SK-N-DZ (cell line): ENCODE data around the gene PDGFA.

DNA sequence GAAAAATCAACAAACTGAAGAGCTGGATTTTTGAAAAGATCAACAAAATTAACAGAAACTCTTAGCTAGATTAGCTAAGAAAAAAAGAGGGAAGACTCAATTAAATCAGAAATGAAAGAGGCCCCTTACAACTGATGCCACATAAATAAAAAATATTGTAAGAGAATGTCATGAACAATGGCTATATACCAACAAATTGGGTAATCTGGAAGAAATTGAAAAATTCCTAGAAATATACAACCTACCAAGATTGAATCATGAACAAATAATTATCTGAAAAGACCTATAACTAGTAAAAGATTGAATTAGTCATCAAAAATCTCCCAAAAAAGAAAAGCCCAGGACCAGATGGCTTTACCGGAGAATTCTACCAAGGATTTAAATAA, 92.0 kb upstream of the FAM20C start:
RAMPAGE:
- cytosol, long total RNA = no peak
- nucleus, long total RNA = no peak

DNA sequence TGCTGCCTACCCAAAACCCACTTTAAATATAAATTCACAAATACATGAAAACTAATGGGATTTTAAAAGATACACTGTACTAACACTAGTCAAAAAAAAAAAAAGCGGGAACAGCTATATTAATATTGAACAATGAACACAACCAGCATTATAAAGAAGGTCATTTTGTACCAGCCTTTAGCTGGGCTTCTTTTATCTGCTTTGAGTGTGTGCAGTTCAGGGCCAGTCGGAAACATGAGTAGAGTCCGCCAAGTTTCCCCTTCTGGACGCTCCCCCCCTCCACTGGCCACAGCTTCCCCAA, 77.3 kb upstream of the FAM20C start:
RAMPAGE:
- cytosol, long total RNA = no peak
- nucleus, long total RNA = no peak

DNA sequence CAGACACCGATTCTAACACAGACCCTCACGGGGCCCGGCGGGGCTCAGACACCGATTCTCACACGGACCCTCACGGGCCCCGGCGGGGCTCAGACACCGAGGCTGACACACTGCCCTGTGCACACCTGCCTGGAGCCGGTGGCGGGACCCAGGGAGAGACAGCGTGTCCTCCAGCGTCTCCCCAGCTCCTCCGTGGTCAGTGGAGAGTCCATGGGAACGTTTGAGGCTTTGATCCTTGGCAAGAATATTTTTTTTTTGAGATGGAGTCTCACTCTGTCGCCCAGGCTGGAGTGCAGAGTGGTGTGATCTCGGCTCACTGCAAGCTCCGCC, 32.5 kb upstream of the FAM20C start:
RAMPAGE:
- cytosol, long total RNA = no peak
- nucleus, long total RNA = no peak

RAMPAGE:
- cytosol, long total RNA = no peak
- nucleus, long total RNA = no peak
Observed at GRCh38 chr7:219652-220398, 27.5 kb downstream of the FAM20C start.

RAMPAGE:
- cytosol, long total RNA = no peak
- nucleus, long total RNA = no peak
Observed at GRCh38 chr7:294342-295077, 4.5 kb downstream of the FOXL3 start.

DNA sequence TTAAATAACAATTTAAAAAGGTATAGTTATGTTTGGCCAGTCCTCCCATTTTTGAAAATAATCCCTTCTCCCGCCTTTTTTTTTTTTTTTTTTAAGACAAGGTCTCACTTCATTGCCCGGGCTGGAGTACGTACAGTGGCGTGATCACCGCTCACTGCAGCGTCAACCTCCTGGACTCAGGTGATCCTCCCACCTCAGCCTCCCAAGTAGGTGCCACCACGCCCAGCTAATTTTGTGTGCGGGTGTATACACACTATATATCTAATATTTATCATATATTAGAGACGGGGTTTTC, 16.3 kb downstream of the FOXL3 start:
RAMPAGE:
- cytosol, long total RNA = no peak
- nucleus, long total RNA = no peak

DNA sequence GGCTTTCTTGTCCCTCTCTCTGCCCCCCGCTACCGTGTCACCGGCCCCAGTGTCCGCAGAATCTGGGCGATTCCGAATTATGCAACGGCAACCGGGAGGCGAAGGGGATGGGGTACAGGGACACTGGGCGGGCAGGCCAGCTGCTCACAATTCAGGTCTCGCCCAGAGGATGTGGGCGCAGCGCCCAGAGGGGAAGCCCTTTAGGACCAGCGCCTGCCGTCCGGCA, 63.6 kb downstream of the FOXL3 start:
RAMPAGE:
- cytosol, long total RNA = no peak
- nucleus, long total RNA = no peak

DNA sequence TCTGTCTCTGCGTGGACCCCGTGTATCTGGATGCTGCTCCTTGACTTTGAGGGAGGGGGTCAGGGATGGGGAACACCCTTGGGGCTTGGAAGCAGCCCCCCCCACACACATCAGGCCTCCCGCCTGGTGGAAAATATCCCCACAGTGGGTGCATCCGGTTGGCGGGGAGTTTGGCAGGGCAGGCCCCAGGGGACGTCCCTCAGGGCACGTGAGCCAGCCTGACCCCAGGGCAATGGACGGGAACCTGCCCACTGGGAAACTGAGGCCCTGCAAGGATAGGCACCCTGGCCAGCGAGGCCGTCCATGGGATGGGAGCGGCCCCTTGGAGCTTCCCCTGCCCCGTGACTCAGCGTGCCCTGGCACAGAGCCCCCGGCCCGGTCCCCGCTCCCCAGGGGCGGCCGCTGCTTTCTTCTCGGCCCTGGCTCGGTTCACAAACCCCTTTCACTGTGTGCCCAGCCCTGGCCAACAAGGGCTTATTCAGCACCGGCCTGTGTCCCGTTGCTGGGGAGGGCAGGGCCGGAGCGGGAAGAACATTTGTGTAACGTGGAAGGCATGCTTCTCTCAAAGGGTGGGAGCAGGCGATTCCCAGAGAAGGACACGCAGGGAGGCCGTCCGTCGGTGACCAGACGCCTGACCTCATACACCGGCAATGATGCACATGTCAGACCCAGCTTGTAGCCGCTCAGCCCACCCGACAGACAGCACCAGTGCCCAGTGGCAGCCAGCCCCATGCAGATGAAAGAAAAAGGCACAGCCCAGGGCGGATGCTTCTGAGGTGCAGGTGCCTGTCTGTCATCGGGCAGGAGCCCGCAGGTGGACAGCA, 94.6 kb downstream of the PDGFA start:
RAMPAGE:
- cytosol, long total RNA = no peak
- nucleus, long total RNA = no peak

DNA sequence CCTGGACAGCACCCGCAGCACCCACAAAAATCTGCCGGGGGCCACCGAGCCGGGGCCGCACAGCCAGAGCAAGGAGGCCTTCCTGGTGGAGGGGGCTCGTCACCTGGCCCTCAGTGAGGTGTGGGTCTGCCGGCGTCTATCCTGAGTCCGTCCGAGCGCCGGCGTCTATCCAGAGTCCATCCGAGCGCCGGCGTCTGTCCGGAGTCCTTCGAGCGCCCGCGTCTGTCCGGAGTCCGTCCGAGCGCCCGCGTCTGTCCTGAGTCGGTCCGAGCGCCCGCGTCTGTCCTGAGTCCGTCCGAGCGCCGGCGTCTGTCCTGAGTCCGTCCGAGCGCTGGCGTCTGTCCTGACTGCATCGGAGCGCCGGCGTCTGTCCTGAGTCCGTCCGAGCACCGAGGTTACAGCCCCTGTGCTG, 65.0 kb downstream of the PDGFA start:
RAMPAGE:
- cytosol, long total RNA = no peak
- nucleus, long total RNA = no peak

GRCh38 chr7:512755-513505, 6.7 kb downstream of the PDGFA start:
RAMPAGE:
- cytosol, long total RNA = no peak
- nucleus, long total RNA = no peak

GRCh38 chr7:519748-520562, at the start of gene PDGFA:
Gene PDGFA, minus strand, starts transcription at chr7:519846.
RAMPAGE:
- cytosol, long total RNA = no peak
- nucleus, long total RNA = no peak

DNA sequence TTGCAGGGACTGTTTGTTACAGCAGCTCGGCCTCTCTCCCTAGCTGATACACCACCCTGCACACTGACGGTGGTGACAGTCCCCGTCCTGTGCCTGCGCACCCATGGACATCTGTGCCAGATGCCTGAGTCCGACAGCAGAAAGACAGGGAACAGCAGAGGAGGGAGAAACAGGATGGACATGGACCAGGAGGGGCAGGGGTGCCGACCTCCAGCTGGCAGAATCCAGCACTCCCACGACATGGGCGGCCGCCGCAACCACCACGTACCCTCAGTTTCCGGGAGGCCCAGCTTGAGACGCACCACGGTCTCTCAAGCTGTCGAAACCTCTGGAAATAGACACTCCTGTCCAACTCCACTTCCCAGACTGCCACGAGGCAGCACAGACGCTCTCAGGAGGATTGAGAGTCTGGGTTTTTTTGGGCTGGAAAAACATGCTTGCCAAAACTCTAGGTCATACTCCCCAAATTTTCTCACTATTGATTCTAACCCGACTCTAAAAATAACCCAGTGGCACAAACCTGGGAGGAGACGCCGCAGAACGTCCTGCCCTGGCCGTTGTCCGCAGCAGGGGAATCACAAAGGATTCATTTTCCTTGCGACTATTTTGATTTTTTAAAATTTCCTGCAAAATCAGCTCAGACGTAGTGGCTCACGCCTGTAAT, 37.9 kb upstream of the PDGFA start:
RAMPAGE:
- cytosol, long total RNA = no peak
- nucleus, long total RNA = no peak

RAMPAGE:
- cytosol, long total RNA = no peak
- nucleus, long total RNA = no peak
Observed at GRCh38 chr7:696814-697530, 29.5 kb upstream of the DNAAF5 start.

DNA sequence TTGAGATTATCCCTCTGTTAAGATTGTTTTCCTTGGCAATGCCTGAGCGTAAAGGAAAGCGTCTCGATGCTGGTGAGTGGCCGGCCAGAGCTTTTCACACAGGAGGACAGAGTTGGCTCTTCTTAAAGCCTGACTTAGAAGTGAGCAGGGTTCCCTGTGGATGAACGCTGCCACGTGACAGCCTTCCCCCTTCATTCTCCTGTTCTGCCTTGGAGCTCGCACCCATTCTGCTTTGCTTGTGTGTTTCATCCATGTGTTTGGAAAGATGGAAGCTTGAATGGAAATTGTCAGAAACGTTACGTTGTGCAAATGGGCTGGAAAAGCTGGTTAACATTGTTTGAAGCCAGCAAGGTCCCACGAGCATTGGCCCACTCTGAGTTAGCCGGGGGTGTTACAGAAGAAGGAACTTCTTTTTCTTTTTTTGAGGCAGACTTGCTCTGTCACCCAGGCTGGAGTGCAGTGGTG, 22.2 kb upstream of the PRKAR1B start:
RAMPAGE:
- cytosol, long total RNA = no peak
- nucleus, long total RNA = no peak

DNA sequence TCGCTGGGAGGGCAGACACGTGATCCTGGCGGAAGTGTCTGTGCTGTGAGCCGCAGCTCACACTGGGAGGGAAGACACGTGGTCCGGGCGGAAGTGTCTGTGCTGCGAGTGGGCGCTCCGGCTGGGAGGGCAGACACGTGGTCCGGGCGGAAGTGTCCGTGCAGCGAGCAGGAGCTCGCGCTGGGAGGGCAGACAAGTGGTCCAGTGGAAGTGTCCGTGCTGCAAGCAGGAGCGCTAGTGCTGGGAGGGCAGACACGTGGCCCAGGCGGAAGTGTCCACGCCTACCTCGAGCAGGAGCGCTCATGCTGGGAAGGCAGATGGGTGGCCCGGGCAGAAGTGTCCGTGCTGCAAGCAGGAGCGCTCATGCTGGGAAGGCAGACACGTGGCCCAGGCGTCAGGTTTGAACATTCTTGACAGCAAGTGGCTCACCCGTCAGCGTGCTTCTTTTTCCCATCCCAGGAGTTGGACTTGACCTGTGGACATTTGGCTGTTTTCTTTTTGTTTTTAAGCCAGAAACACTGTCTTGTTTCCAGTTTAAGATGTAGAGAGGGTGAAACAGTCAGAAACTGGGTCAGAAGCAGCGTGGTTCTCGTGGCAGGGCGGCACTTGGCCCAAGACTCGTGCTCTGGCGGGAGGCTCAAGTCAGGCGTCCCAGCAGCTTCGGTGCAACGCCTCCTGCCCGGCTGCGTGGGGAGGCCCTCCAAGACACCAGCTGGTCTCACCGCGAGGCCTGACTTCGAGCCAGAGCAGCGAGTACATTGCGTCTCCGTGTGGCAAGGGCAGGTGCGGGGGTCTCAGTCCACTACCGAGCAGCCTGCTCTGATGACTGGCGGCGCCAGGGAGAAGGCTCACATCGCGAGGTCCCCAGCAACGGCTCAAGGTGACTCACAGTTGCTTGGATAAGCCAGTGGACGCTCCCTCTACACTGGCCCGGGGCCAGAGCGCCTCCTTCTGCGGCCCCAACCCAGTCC, 41.5 kb upstream of the PRKAR1B start:
RAMPAGE:
- cytosol, long total RNA = no peak
- nucleus, long total RNA = start-site peak on the plus strand centred at position 314 of the sequence, 63 bp wide, 19 and 19 reads in 2 replicates

GRCh38 chr7:877619-878359, 1.4 kb downstream of the GET4 start:
RAMPAGE:
- cytosol, long total RNA = no peak
- nucleus, long total RNA = no peak

GRCh38 chr7:893716-894257, 17.4 kb downstream of the GET4 start:
RAMPAGE:
- cytosol, long total RNA = no peak
- nucleus, long total RNA = no peak

DNA sequence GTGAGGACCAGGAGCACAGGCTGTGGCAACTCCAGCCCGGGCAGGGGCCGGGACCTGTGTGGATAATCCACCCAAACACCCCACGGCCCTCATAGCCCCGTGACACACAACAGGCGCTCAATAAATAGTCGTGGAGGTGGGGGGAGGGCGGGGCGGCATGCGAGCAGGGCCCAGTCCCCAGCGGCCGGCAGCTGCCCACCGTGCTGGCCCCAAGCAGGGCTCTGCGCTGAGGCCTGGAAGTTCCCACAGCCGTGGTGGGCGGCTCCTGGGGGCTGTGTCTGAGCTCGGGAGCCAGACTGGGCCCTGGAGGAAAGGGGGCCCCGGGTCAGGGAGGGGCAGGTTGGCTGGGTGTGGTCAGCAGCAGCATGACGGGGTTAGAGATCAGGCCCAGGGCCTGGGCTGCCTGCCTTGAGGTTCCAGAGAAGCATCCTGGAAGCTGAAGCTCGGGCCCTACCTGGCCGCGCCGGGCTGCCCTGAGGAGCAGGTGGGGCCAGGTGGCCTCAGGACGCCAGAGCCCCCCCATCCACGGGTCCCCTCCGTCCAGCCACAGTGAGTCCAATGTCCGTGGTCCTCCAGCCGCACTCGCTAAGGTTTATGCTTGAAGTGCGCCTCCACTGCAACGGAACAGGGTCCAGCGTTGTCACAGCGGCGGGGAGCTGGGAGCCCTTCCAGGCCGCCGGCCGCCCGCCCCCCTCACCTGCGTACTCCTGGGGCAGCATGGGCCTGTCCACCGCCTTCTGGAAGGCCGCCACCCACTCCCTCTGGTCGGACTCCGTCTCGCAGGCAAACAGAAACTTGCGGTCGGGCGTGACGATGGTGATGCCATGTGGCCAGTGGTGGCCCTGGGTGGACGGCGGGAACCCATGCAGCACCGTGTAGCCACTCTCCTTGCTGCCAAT, 22.2 kb downstream of the GET4 start:
RAMPAGE:
- cytosol, long total RNA = no peak
- nucleus, long total RNA = no peak

GRCh38 chr7:907298-908216, 31.2 kb downstream of the GET4 start:
RAMPAGE:
- cytosol, long total RNA = no peak
- nucleus, long total RNA = no peak

GRCh38 chr7:922483-923095, 31.9 kb downstream of the ADAP1 start:
RAMPAGE:
- cytosol, long total RNA = no peak
- nucleus, long total RNA = no peak